ENCODE measurements around the genes MAGOHB, TAS2R14, TAS2R42 and PRB3.

DNA sequence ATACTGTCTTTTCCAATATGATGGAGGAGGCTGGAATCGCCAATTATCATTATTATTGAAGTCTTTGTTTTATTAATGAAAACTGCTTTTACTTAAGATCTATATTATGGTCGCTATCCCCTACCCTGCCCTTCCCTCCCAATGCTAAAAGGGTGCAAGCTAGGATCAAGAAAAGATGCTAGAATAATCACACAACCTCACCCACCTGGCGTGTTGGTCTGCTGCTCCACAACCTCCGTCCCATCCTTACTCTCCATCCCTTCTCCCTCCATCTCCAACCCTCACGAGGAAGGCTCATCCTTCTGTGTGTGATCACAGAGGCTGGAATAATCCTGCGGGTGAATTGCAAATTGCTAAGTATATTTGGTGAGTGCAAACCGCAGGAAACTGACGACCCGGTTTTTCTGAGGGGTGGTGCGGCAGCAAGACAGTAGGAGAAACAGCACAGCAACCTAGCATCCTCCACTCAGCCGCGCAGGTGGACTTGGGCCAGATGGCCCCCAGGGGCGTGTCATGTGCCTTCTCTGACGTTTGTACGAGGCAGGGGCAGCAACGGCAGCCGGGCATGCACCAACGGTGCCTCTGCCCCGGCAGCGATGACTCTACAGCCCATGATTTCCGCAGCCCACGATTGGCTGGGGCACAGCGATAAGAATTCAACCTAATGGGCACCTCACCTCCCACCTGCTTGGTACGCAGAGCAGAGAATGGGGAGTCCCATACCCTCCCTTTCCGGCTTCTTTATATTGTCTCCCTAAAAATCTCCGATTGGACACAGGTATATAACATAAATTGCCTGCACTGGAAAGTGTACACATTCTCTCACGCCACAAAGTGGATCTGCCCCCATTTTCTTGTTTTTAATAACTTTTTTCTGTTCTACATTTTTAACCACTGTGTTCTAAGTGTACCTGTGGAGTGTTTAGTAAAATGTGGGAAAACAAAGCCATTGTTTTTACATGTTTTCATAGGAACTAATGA, 11.0 kb upstream of the CLEC2A start:
- PRO-cap = no peak

GRCh38 chr12:10102272-10102629, 3.5 kb upstream of the CLEC1A start:
- PRO-cap = no peak

GRCh38 chr12:10225454-10225704, 12.7 kb downstream of the GABARAPL1 start:
- PRO-cap = no peak

DNA sequence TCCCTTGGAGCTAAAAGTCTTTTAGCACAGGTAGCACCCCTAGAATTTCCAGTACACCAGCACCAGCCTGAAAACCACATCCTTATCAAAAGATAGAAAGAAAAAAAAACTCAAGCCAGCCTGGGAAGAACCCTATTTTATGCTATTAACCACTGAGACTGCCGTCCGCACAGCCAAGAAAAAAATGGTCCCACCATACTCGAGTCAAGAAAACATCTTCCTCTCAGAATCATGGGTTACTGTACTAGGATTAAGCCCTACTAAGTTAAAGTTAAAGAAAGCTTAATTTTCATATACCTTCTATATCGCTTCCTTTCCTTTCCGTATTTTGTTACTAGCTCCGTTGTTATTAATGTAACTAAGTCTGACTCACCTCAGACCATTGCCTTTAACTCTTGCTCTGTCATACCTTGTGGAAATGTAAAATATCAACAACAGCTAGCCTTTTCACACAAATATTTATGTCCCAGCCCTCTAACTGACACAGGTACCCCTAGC, 20.0 kb downstream of the KLRK1 start:
- PRO-cap = no peak

- PRO-cap = no peak
Observed at GRCh38 chr12:10391704-10392077, 1.9 kb upstream of the KLRK1 start.

DNA sequence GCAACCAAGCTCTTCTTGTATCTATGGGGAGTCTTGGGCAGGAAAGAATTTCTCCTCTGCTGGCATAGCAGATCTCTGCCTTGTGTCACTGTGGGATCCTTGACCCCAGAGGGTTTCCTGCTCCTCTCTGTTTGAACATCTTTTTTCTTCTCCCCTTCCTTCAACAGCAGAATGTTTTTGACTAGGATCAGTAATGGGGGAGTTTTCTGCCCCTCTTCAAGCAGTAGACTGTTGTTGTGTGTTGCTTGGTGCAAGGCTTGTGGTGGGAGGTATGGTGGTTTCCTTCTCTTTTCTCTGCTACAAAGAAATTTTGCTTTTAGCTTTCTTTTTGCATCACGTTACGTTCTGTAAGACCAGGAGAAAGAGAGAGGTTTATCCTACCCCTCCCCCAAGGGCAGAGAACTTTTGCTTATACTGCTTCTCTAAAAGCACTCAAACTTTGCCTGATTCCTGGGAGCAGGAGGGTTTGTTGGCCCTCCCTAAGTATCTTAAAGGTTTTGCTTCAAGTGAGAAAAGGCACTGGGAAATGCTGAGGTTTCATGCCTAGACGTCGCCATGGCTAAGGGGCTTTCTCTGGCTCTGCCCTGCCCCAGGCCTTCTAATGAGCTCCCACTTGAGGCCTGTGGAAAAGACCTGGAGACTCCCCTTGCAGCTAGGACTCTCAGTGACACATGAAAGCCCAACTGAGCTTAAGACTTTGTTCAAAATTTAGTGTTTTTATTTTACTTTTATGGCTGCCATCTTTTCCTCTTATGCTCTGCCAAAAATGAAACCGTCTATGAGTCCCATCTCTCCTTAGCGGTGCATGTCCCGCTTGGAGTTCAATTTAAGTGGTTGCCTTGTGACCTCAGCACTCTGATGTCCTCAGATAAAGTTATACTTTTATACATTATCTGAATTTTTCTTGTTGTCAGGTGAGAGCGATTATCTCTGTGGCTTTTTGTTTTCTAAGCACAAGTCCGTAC, 49.2 kb downstream of the EIF2S3B start:
- PRO-cap = no peak

GRCh38 chr12:10612579-10613798, at the start of gene MAGOHB:
MAGOHB (minus strand) TSS chr12:10613609.
- PRO-cap = bidirectional peak, plus-strand start at chr12:10613686, minus-strand start at chr12:10613560

DNA sequence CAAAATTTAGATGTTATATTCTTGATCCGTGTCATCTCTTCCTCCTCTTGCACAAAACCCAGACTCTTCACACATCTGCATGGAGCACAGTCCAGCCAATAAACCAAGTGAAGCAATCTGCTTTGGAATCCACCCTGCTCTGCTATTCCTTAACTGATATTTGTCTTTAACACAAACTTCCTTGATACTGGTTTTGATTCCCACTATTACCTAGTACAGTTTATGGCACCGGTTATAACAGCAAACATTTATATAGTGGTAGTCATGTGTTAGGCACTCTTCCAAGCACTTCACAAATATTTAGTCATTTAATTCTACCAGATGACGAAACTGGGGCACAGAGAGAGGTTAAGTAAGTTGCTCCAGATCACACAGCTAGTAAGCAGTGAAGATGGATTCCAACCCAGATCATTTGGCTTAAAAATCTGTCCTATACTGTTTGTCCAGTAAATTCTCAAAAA, 12.5 kb downstream of the STYK1 start:
- PRO-cap = no peak

GRCh38 chr12:10698148-10698598, 24.3 kb upstream of the STYK1 start:
- PRO-cap = no peak

DNA sequence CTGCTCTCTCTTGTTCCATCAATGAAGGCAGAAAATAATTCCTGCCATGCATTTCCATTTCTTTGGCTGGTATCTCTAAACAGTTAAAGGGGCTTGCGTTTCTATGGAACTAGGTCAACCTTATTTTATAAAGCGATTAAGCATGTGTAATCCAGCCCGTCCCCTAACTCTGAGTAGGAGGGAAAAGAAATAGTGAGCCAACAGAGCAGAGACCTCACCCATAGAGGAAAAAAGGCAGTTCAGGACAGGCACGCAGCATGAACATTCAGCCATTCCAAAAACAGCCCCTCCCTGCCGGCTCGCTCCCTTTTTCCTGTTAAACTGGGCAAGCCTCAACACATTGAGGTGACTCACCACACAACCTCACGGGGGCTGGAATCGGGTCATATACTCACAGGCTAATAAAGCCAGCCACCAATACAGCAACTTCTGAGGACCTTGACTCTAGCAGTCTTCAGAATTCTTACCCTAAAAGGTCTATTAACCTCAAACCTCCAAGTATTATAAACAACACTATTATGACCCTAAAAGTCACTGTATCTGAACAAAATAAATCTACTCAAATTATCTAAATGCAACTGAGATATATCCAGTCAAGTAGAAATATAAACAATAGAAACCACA, 6.5 kb downstream of the YBX3 start:
- PRO-cap = no peak

- PRO-cap = no peak
Observed at GRCh38 chr12:10939010-10939585, at the start of gene TAS2R14. TAS2R14 (minus strand) TSS chr12:10939263.

DNA sequence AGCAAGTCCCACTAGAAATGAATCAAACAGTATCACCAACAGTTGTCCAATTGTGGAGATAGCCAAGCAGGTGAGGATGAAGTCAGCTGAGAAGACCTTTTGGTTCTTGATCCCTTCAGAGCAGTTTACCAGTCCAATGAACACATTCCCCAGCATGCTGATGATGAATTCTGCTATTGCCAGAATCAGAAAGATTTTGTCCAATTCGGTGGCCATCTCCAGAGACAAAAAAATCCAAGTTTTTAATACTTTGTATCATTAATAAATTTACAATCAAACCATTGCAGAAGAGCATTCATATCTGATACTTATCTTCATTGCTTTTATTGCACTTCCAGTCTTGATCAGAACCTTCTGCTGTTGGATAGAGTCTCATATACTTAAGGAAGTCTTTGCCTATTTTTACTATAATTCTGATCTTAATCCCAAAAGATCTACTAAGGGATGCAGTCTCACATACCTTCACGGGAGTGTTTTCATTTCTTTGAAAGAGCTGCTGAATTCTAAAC, at the start of gene TAS2R42:
TSS of gene TAS2R42 (minus strand) at position 216 of the 509 bp plus-strand sequence.
- PRO-cap = no peak

DNA sequence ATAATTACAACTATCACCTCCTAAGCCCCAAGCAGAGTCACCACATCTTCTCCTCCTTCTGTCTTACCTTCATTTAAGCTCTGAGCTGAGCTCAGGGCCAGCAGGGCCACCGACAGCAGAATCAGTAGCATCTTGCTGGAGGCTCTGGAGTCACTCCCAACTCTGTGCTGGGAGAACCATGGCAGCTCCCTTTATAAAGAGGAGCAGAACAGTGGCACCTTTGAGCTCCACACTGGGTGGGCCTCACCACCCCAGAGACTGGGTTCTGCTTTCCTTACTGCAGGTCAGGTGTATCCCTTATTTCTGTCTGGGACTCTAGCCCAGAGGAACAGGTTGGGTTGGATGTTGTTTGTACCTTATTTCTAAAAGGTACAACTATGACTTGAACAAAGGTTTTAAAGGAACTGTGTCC, at the start of gene PRB3:
TSS of gene PRB3 (minus strand) at position 169 of the 412 bp plus-strand sequence.
- PRO-cap = no peak

DNA sequence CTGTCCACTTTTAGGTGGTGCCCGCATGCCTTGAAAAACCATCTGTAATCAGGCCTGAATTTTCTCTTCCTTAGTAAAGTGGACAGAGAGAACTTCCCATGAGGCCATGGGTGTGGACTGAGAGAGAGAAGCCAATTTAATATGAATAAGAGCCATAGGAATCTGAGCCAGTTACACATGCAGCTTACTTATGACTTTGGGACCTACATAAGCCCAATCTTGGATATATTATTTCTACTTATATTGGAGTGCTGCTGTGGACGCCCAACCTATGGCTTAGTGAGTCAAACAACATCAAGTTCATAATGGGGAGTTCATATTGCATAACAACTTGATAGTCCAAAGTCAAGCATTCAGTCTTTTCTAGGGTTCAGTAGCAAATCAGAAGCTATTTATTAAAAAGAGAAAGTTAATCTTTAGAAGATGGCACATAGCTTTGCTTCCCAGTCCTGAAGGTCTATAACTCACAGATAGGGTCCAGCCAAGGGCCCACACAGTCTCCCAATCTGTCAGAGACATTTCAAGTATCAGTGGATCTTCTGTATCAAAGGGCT, 11.0 kb upstream of the ETV6 start:
- PRO-cap = no peak

DNA sequence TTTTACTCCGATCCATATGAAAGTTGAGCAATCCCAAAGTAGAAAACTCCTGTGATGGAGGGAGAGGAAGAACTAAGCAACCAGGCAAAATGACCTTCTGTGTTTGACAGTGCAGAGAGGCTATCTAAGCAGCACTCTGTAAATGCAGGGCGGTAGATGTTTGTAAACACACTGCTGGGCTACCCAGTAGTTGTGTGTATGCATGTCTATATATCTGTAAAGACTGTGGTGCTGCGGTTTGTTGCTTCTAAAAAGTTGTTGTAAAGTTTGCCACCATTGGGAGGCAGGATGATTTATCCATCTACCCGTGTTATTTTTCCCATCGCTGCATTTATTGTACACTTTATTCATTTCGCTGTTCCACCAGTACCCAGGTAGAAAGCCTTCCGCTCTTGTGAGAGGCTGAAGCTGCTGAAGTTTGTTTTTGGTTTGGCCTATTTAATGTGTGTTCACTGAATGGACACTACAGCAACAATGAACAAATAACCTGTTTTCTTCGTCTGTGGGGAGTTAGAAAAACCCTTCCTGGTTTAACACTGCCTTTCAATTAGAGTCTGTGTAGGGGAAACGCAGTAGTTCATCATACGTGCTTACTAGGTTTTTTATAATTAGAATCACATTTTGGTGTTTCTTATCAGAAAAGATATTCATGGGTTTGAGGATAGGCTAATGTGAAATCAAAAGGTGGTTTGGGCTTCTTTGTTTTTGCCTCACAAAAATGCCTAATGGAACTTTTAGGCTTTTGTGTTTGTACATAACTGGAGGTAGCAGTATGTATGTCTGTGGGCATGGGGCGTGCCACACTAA, 1.5 kb downstream of the ETV6 start:
- PRO-cap = no peak

DNA sequence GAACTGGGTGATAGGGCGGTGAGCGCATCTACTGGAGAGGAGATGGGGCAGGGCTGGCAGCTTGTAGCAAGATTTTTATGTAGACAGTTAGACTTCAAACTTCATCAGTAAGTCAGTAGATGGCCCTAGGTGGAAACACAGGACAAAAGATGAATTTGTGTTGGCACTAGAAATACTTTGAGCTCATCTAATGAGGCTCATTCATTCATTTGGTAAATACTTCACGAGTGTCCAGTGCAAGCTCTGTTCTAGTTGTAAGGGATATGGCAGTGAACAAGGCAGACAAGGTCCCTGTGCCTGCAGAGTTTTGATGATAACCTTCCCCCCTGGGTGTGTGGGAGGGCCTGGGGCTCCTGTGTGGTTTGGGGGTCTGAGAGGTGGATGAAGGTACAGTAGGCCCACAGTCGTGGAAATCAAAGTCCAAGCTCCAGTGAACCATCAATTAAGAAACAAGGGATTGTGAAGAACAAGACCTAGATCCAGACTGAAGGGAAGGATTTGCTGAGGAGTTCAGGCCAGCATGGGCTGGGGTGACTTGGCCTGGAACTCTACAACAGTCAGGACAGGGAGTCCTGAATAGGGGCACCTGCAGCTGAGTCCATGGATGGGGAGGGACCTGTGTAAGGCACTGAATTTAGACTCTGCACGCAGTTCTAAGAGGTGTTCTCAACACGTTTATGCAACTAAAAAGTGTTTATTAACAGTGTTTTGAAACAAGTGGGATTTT, 87.4 kb downstream of the ETV6 start:
- PRO-cap = no peak

DNA sequence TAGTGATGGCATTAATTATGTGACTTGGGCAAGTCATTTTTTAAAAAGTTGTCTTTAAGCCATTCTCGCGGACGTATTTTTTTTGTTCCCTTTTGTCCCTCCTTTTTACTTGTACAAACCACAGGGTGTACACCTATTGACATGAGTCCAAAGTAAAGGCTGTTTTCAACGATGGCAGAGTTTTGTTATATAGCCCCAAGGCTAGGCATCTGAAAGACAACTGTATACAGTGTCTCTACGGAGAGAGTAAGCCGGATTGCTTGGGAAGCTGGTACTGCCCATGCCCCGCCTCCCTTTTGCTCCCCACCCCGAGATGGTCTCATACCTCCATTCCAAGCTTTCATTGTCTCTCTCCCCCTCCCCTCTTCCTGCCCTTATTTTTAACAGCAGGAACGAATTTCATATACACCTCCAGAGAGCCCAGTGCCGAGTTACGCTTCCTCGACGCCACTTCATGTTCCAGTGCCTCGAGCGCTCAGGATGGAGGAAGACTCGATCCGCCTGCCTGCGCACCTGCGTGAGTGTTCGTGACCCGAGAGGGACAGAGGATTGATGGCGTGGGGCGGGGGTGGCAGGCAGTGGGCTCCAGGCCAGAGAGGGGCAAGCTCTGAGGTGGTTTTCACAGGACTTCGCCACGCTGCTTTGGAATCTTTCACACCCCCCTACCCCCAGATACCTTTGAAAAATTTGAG, 102.7 kb downstream of the ETV6 start:
- PRO-cap = no peak

GRCh38 chr12:11765674-11766270, 116.3 kb downstream of the ETV6 start:
- PRO-cap = no peak

GRCh38 chr12:11795060-11795511, 145.6 kb downstream of the ETV6 start:
- PRO-cap = no peak

GRCh38 chr12:11795512-11796402, 146.3 kb downstream of the ETV6 start:
- PRO-cap = no peak